Left lung (tissue), 1 donor: ENCODE data around the gene NRAP.

GRCh38 chr10:113560919-113561867, 8.3 kb downstream of the HABP2 start:
- PRO-cap = no peak

DNA sequence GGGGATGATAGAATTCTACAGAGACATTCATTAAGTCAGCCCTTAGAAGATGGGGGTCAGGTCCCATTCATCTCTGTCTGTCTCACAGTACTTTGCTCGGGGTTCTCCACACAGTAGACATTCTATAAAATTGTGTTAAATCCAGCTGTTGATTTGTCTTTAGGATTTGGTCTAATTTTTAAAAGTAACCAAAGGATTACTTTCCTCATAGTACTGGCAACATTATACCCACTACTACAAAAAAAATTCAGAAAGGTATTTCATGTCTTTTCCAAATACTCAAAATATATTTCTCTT, 31.8 kb downstream of the HABP2 start:
- PRO-cap = no peak

- PRO-cap = no peak
Observed at GRCh38 chr10:113652884-113653083, 11.1 kb downstream of the NRAP start.

DNA sequence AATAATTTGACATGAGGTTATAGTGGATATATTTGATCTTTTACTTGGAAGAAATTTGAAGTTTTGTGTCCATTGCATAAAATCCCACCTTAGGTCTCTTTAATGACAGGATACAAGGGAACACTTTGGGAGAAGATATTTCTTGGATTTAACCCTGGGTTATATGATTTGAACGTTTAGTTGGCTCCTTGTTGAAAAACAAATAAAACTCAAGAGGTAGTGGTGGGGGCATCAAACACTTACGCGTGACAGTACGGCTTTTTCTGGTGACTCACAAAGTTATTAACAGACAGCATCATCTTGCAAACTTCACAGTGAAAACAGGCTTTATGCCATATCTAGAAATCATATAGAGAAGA, 753 bp downstream of the NRAP start:
- PRO-cap = no peak

GRCh38 chr10:113663789-113664486, at the start of gene NRAP:
NRAP (minus strand) TSS chr10:113664041.
- PRO-cap = no peak

GRCh38 chr10:113680156-113681233, 783 bp downstream of the CASP7 start:
- PRO-cap = bidirectional peak, plus-strand start at chr10:113680456, minus-strand start at chr10:113680457

DNA sequence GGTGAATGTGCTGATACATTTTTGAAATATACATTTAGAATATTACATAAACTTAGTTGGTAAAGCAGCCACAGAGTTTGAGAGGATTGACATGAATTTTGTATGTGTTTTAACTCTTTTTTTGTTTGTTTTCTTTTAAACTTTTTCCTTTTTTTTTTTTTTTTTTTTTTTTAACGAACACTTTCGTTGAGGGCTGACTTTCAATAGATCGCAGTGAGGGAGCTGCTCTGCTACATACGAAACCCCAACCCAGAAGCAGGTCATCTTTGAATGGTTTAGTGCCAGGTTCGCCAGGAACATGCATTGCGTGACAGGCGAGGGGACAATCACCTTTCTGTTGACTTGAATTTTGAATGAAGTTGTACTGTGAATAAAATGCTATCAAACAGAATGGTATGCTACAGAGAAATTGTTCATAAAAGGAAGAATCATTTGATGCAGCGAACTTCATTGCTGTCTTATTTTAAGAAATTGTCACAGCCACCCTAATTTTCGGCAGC, 23.8 kb downstream of the CASP7 start:
- PRO-cap = no peak

GRCh38 chr10:113709082-113709465, 29.4 kb downstream of the CASP7 start:
- PRO-cap = no peak

GRCh38 chr10:113937545-113938621, 83.4 kb downstream of the NHLRC2 start:
- PRO-cap = no peak

DNA sequence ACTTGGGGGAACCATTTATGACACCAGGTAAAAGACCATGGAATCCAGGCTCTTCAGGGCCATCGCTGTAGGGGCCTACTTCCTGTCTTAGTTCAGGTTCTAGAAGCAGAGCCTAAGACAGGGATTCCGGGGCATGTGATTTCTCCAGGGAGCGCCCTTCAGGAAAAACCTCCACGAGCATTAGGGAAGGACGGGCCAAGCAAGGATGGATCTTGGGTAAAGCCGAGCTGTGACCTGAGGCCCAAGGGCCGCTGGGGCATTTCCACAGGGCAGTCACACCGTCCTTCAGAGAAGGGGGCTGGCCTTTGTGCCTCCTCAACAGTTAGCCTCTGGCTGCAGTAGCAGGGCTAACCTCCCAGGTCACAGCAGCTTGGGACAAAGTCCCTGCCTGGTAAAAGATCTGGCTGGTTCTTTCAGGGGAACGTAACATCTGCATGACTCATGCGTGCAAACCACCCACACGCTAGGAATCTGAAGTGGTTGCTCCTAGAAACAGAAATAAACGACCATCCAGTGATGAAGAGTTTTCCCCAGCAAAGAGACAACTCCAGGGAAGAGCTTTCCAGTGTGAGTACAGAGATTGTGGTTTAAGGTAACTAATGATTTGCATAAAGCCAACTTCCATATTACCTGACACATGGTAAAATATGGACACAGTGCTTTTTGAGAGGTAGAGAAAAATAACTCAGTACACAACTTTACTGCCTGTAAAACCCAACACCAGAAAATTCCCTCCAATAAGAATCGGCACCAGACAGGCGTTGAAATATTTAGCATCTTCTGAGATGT, 85.0 kb upstream of the ADRB1 start:
- PRO-cap = no peak

DNA sequence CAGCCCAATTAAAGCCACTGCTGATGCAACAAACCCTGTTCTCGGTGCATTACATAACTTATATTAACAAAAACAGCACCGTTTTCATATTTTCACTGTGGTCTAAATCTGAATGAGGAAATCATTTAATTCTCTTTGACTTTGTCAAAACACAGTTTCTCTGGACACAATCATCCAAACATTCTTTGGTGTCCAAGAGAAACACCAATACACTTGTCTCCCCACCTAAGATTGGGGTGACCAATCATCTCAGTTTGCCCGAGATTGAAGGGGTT, 42.1 kb upstream of the ADRB1 start:
- PRO-cap = no peak

DNA sequence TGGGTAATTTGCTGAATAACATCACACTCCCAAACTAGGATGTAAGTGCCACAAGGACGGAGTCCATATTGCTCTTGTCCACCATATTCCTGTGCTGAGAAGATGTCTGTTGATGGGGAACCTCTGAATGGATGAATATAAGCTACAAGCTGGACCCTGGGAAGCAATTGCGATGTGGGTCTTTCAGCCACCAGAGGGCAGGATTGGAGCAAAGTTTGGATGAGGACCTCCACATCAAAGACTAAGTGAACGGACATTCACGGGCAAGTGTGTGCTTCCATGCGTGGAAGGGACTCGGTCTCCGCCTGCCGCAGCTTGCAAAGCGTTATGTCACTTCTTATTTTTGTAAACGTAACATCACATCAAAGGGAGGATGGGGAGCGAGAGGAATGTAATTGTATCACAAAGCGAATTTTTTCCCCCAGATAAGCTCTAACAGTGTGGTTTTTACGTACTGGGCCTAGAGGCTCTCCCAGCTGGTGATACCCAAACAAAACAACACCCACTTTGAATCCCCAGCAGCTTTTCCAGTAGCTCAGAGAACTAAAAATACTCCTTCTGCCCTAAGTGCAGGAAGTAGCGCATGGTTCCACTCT, 65.0 kb downstream of the VWA2 start:
- PRO-cap = no peak

DNA sequence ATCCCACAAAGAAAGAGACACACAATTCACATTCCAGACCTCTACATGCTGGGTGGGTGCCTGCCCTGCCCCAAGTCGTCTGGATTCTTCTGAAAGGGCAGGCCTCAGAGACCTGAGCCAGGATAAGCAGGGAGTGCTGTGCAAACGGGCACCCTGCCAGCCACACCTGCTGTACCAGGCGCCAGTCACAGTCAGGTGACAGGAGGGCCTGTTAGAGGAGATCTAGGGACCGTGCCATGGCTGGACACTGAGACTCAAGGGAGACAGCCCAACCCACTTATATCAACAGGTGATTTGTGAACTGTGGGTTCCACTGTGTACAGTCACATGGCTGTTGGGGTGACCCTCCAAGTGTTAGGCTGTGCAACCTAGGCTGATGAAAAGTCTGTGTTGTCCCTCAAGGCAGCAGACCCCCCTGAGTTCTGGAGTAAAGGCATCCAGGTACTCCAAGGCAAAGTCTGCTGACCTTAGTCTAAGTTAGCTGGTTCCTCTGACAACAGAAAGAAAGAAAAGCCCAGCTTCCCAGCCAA, 103.2 kb upstream of the AFAP1L2 start:
- PRO-cap = no peak

DNA sequence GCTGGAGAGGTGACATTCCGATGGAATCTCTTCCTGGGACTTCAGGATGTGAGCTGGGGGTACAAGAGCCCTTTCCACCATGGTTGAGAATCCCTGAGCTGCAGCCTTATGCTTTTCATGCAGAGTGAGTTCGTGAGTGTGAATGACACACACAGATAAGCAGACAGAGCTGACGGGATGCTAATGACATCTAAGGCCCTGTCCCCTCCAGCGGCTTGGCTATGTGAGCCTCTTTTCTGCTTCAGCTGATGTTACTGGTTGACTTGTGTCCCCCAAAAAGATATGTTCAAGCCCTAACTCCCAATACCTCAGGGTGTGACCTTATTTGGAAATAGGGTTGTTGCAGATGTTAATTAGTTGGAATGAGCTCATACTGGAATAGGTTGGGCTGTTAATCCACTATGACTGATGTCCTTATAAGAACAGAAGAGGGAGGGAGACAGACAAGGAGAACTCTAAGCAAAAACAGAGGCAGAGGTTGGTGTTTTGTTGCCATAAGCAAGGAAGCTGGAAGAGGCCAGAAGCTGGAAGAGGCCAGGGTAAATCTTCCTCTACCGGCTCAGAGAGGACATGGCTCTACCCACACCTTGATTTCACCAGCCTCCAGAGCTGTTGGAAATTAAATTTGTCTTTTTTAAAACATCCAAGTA, 111.2 kb upstream of the AFAP1L2 start:
- PRO-cap = no peak

GRCh38 chr10:114532230-114532709, 125.8 kb downstream of the ABLIM1 start:
- PRO-cap = no peak

DNA sequence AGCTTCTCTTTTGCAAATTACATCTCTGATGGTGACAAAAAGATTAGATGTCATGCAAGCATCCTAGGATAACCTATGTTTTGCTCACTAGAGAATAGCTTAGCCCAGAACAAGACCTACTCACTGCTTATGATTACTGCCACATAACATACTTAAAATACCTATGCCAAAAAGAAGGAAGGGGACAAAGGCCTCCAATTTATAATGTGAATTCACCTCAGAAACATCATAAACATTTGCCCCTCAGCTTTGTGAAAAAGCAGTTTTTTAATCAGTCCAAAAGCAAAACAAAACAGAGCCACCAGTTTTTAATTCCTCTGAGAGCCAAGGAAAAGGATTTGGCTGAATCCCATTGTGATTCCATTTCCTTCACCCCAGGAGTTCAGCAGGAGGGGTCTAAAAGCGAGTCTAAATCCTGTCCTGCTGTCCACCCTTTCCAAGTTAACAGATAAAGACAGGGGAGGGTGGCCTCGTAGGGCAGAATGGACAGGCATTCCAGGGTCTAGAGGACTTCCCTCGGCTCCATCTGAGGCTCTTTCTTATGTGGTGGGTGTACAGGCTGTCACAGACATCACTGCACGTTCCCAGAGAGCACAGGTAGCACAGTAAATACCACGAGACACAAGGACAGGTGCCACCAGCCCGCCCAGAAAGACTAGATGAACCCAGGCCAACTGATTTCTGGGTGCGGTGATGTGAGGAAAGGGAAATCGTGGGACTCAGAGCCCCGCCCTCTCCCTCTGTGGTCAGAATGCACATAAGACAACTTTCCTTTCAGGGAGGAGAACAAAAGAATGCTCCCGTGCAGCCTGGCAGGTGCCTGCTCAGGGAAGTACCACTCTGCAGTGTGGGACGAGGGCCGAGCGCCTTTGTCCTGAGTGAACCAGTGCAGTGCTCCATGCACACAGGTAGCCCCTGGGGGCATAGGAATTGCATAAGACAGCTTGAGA, 119.9 kb downstream of the ABLIM1 start:
- PRO-cap = no peak

GRCh38 chr10:114544916-114545436, 113.1 kb downstream of the ABLIM1 start:
- PRO-cap = no peak

DNA sequence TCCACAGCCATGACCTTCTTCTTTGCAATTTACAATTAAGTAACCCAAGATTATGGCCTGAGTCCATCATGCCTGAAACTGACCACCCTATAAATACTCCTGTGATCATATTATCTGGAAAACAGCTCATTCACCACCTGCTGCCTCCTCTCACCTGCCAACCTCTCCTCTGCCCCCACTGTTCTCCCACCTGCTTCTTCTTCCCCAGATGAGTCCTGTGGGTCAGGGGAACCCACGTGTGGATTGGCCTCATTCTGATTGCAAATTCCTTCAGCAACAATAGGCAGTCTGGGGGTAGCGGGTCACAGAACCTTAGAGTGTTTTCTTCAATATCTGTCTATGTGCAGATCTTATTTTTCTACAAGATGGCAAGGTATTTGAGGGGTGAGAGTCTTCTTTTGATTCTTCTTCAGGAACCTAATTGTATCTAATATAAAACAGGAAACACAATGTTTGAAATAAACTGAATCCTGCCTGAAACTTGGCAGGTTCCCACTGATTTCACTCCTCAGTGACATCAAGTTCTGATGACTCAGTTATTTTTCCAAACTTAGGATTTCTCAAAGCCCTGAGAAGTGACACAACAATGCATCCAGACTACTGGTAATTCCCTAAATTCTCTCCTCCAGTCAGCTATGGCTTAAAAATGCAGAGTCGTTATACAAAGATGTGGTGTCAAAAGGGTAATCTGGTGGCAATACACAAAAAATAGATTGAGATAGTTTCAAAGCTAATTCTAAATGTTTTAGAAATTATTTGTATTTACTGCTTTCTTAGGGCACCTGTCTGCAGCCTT, 81.1 kb downstream of the ABLIM1 start:
- PRO-cap = no peak

DNA sequence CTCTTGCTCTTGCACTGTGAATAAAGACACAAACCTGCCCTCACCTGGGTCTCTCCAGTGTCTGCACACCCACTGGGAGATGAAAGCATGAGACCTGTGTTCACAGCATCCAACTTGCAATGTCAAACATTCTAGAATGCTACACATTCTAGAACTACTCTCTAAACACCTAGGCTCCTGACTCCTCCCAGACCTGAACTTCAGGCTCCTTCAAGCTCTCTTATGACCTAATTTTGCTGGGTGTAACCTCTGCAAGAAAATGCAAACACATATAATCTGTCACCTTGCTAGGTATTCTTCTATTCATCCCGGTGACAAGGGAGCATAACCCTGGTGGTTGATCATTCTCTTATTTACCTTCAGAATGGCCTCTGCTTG, 44.5 kb downstream of the ABLIM1 start:
- PRO-cap = no peak

DNA sequence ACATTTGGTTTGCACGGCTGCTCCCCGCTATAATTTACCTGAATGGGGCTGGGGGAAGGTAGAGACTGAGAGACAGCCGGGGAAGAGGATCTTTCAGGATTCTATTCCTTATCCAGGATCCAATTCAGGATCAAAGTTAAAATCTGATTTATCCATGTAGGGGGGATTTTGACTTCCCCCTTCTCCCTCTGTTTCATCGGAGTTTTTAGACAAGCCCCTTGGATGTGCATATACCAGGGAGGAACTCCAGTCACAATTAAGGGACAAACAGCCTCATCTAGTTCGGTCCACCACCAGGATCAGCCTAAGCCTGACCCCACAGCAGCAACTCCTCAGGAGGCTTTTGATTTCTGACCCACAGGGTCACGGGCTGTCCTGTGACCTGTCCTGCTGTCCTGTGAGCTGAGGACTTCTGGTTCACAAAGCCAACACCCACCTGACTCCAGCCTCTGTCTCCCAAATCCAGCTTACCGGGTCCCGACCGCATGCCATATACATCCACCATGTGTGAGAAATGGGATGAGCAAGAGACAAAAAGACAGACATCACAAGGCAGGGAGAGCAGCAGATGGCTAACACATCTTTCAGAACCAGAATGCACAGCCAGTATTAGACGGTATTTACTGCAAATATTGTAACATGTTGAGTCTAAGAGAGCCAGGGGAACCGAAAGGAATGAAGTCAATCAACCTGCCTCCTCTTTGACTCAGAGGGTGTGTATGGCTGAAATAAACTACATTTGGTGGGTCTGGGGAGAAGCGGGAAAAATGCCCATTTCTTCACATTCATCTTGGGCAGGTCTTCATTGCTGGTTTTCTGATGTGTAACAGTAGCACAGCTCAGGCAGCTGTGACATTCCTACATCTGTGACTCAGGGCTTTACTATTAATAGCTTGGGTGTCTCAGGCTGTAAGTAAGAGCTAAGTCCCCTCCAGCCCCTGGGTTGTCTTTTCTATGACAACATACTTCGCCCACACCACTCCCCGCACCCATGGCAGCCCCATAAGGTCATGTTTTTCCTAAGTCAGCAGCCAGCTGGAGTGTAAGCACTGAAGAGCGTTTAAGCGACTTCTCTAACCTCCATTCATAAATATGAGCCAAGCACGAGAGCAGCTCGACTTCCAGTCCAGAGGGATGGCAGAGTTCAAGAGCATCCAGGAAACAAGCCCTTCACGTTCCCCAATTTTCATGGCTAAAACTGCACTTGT, 25.1 kb downstream of the ABLIM1 start:
- PRO-cap = no peak